Myometrial cell (primary cell): ENCODE data around the genes TMEM62 and SQOR.

GRCh38 chr15:42439244-42439758, 51.6 kb downstream of the ZNF106 start:
- RAMPAGE, long total RNA, result no peak

DNA sequence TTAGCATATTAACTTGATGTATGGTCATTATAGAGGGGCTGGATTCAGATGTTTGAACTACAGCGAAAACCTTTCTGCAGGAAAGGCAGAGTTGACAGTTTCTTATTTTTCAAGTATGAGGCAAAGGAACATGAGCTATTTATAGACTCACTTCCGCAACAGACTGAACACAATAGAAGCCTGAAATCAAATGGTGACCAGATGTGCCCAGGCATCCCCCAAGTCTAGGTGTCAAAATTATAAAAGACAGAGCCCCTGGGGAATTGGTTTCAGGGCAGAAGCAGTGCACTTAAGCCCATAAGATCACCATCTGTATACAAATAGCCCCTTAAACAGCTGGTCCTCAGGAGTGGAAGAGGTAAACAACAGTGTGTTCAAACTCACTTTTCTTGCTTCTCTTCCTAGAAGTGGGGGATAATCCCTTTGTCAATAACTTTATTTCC, 29.8 kb downstream of the STARD9 start:
- RAMPAGE, long total RNA, result no peak

- RAMPAGE, long total RNA, result no peak
Measured at GRCh38 chr15:43133285-43134058, at the start of gene TMEM62. Gene TMEM62, plus strand, starts transcription at chr15:43133586.

DNA sequence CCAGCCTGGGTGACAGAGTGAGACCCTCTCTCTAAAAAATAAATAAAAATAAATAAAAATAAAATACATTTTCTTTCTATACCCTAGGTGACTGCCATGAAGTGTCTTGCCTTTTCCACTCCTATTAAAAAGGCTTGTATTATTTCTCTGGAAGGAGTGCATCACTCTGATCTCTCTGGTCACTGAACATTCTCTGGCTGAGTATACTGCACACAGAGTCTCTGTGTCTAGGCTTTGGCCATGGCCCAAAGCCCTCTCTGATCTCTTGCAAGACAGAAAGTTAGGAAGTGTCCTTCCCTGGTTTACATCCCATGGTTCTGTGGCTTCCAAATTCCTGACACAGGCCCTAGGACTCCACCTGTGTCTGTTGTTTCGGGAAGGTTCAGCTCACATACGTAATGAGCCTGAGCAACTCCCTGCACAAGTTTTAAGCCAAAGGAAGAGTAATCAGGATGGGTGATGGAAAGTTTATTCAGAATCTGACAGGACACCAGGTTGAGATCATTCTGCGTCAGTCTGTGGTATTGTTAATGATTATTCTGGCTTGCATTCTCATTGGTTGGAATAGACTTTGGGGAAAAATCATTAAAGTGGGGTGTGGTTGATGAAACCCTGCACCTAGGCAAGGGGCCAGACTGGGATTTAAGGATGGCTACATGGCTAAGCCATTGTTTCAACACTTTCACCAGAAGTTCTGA, 14.0 kb upstream of the TGM7 start:
- RAMPAGE, long total RNA, result no peak

DNA sequence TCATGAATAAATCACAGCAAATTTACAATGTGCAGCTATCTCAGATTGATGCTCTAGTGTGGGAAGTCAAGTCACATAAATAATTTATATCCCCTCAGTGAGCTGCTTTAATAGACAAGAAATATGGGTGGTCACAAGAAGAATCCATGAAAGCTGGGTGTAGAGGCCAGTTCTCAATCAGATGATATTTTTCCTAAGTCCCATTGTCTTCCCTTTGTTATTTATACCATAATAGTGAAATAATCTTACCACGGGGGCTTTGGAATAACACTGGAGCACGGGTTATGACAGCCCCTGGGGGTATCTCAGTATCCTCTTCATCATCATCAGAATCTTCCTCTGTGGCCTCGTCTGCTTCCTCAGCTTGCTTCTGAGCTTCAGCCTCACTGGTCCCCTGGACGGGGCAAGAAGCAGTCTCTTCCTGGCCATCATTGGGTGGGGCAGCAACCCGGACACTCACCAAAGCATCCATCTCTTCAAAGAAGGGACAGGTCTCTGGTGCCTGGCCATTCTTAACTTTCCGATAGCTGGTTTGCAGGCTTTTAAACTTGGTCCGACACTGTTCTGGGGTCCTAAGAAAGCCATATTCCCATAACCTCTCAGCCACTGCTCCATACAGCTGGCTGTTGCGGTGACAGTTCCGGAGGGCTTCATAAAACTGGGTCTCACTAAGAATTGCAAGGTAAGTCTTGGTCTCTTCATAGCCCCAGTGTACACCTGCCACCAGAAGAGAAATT, 7.0 kb downstream of the ZSCAN29 start:
- RAMPAGE, long total RNA, result no peak

DNA sequence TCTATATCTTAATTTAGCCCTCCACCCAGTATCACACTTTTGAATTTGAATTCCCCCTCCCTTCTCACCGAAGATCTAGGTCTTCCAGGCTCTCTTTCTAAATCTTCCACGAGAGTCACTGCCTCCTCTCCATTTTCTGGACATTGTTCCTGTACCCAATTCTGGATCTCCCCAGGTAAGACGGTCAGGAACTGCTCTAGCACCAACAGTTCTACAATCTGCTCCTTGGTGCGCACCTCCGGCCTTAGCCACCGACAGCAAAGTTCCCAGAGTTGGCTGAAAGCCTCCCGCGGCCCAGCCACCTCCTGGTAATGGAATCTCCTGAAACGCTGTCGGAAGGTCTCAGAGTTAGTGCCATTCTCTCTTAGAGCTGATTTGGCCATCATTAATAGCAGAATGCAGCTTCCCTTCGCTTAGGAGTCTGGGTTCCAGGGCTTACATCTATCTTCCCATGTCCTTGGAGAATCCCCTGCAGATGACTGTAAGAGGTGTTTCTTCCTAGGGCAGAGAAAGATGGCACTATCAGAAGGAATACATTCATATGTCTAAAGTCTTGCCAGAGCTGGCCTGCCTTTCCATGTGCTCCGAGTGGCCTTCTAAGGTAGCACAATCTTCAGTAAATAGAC, 1.2 kb downstream of the ZSCAN29 start:
- RAMPAGE, long total RNA, result no peak

DNA sequence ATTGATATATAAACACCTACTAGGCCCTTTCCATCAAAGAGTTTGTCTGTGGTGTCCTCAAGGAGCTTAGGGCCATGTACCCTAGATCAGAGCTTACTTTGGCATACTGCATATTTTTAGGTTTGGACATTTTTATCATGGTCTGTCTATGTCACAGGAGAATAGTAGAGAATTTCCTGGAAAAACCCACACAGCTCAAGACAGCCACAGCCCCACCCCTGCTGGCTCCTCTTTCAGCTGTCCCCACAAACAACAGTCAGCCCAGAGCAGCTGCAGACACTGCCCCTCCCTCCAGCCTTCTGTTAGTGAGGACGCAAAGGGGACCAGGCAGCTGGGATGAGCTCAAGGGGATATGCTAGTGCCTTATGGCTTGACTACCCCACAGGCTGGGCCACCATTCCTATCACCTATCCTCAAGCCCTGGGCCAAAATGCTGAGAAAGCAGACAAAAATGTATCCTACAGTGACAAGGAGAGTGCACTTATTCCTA, 3.2 kb upstream of the MAP1A start:
- RAMPAGE, long total RNA, result no peak

- RAMPAGE, long total RNA, result no peak
Measured at GRCh38 chr15:43592688-43593432, 967 bp upstream of the CKMT1B start.

GRCh38 chr15:44301225-44301658, 12.7 kb downstream of the GOLM2 start:
- RAMPAGE, long total RNA, result no peak

GRCh38 chr15:44380672-44381171, 46.7 kb upstream of the CTDSPL2 start:
- RAMPAGE, long total RNA, result no peak

- RAMPAGE, long total RNA, result no peak
Measured at GRCh38 chr15:44706912-44707814, 4.0 kb downstream of the PATL2 start.

DNA sequence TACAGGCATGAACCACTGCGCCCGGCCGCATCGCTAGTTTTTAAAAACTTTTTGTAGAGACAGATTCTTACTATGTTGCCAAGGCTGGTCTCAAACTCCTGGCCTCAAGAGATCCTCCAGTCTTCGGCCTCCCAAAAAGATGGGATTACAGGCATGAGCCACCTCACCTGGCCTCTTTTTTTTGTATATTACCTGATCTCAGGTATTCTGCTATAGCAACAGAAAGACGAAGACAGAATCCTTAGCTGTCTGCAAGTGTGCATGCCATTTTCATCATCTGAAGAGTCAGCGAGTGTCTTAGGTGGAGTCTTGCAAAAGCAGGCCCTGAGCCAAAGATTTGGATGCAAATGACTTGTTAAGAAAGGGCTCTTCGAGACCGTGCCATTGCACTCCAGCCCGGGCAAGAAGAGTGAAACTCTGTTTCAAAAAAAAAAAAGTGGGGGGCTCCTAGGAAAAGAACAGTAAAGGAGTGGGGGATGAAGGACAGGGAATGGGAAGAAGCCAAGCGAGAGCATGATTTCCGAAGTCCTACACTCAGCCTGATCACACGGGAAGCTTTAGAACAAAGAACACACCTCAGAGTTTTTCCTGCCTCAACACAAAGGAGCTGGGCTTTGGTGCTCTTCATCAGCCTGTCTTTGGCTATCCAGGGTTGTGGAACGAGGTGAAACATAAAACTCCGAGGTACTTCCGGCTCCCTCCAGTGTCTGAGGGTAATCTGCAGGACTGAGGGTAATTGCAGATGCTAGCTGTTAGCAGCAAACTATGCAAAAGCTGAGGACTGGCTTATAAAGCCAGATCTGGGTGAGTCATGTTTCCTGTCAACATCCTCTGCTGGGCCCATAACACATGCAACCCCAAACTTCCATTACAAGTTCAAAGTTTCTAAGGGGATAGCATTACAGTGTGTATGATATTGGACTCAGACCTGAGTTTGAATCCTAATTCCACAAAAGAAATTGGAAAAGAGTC, 10.0 kb upstream of the TRIM69 start:
- RAMPAGE, long total RNA, result no peak

- RAMPAGE, long total RNA, result no peak
Measured at GRCh38 chr15:45023930-45024390, 965 bp downstream of the SORD start.

- RAMPAGE, long total RNA, result no peak
Measured at GRCh38 chr15:45186845-45187830, 628 bp downstream of the SHF start.

DNA sequence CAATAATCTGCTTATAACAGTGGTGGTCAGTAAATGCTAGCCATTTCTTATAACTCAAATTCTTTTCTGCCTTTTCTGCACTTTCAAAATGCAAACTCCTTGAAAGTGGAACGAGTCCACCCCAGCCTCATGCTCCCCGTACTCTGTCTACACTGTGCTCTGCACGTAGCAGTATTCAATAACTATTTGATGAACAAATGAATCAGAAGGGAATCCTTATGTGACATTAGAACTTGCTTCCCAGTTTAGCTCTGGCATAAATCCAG, 18.8 kb downstream of the C15orf48 start:
- RAMPAGE, long total RNA, result no peak

- RAMPAGE, long total RNA, result no peak
Measured at GRCh38 chr15:45449575-45449746, 19.1 kb downstream of the C15orf48 start.

- RAMPAGE, long total RNA, result no peak
Measured at GRCh38 chr15:45449747-45450966, 19.7 kb downstream of the C15orf48 start.

- RAMPAGE, long total RNA, result no peak
Measured at GRCh38 chr15:45586481-45586792, 742 bp upstream of the BLOC1S6 start.

- RAMPAGE, long total RNA, result start-site peak on the plus strand at chr15:45634989-45635076, 526 and 473 reads in 2 replicates
Measured at GRCh38 chr15:45634405-45635698, at the start of gene SQOR. Gene SQOR, plus strand, starts transcription at chr15:45635029.

DNA sequence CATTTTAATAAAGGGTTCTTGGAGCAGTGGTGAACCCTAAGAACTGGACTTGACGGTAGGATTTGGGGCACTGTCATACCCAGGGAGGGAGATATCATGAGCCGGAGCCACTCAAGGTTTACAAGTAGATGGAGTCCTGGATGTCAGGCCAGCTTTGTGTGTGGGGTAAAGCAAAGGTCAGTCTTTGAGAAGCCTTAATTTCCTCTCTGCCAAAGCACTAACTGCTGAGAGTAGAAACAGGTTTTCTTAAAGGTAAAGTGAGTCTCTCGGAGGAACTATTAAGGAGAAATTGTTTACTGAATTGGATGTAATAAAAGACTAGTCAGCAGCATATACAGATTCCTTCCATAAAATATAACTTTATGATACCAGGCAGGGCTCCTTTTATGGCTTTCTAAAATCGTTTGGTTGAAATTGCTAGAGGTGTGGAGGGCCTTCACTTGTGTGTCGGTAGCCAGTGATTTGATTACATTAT, 23.0 kb downstream of the SQOR start:
- RAMPAGE, long total RNA, result no peak